ENCODE measurements around the genes RPS6KA4 and NAALADL1.

GRCh38 chr11:64358576-64359449 lies at the start of gene RPS6KA4:
TSS of gene RPS6KA4 (plus strand) at chr11:64359162.
- PRO-cap = bidirectional peak, plus-strand start at chr11:64359182, minus-strand start at chr11:64359085

DNA sequence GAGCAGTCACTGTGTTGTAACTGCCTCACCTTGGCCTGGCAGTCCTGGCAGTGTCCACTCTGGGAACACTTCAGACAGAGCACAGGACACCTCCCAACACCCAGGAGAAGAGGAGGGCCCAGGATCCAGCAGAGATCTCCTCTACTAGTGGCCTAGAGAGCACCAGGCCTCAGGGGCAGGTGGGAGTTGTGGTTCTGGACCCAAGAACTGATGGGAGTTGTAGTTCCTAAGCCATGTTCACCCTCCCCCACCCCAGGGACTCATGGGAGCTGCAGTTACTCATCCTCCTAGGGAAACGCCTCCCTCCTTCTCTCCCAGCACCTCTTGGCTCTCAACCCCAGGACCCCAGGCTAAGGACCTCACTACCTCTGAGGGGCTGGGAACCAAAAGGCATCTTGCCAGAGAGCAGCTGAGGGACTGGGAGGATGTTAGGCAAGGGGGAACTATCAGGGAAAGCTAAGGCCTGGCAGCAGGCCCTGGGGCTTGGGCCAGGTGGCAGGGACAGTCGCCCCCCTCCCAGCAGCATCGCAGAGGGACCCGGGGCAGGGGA lies 28.8 kb downstream of the SLC22A12 start:
- PRO-cap = no peak

- PRO-cap = no peak
These were observed 52.4 kb downstream of the SLC22A12 start for GRCh38 chr11:64642899-64644259.

DNA sequence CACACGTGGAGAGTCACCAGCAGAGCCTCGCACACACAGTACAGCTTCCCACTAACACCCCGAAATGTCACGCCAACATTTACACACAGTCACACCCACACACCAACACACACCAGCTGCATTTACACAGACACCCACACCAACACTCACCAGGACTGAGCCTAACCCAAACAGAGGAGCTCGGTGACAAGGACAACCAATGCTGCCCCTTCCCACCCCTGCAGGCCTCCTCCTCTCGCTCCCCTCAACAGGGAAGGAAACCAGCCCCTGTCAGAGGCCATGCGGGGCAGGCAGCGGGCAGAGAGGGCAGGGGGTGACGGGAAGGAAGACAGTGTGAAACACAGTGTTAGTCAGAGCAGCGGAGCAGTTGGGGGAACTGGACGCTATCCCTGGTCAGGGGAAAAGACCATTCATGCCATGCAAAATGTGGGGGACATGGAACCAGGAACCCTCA lies 47.1 kb downstream of the NRXN2 start:
- PRO-cap = no peak

DNA sequence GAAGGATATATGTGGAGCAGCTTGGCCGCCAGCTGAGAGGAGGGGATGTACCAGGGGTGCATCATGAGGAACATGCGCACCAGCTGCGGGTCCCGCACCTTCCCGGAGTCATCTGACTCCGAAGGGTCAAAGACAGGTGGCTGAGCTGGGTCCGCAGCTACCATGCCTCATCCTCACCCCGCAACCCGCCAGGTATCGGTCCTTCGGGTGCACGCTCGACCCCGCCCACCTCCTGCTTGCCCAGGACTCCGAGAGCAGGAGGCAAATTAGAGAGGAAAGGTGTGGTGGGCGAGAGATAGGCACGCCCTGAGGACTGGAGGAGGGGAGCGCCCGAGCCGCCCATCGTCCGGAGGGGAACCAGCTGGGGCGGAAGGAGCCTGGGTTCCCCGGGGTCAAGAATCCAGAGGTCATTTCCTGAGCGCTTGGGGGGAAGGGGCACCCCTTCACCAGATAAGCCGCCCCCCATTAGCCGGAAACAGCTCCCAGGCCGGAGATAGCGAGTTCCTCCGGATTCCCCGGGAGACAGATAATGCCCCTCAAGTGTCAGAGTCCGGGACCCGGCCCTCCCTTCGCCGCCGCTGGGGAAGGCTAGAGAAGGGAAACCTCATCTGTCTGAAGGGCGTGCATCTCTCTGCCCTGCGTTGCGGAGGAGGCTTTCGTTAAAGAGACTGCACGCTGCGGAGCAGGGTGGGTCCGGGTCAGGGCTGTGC lies 1.8 kb downstream of the RASGRP2 start:
- PRO-cap = no peak

DNA sequence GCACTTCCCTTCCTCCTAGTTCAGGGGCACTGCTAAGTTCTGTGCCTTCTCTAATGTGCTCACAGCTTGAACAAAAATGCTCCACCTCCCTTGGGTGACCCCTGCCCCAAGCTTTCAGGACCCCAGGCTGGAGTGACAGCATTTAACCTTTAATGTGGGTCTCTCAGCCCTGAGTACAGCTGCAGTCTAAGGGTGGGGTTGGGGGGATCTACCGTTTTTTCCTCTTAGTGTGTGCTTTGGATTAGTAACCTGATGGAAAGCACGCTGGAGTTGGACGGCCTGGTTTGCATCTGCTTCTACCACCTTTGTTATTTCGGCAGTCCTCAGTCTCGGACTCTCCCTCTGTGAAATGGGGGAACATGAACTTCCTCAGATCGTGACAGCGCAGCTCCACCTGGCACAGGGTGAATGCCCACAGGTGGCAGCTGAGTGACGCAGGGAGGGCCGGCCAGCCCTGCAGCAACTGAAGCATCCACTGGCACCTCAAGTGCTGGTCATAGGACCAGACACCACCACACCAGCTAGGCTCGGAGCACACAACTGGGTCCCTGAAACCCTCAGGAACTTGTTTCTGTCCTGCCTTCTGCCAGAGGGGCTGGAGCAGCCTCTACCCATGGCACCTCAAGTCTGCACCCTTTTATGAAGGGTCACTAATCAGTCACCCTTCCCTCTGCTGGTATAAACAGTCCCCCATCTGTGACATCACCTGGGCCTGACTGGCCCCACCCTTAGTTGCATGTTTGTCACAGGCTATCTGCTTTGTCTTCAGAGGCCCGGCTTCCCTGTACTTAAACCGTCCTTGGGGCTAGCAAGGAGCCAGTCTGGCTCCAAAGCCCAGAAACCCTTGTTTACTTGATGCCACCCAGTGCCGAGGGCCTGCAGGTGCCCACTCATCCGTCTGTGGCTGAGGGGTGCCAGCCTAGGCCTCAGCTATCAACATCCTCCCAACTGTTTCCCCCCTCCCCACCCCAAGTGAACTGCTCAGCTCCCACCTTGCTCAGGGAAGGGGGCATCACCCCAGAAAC lies 7.4 kb upstream of the CDC42BPG start:
- PRO-cap = no peak

DNA sequence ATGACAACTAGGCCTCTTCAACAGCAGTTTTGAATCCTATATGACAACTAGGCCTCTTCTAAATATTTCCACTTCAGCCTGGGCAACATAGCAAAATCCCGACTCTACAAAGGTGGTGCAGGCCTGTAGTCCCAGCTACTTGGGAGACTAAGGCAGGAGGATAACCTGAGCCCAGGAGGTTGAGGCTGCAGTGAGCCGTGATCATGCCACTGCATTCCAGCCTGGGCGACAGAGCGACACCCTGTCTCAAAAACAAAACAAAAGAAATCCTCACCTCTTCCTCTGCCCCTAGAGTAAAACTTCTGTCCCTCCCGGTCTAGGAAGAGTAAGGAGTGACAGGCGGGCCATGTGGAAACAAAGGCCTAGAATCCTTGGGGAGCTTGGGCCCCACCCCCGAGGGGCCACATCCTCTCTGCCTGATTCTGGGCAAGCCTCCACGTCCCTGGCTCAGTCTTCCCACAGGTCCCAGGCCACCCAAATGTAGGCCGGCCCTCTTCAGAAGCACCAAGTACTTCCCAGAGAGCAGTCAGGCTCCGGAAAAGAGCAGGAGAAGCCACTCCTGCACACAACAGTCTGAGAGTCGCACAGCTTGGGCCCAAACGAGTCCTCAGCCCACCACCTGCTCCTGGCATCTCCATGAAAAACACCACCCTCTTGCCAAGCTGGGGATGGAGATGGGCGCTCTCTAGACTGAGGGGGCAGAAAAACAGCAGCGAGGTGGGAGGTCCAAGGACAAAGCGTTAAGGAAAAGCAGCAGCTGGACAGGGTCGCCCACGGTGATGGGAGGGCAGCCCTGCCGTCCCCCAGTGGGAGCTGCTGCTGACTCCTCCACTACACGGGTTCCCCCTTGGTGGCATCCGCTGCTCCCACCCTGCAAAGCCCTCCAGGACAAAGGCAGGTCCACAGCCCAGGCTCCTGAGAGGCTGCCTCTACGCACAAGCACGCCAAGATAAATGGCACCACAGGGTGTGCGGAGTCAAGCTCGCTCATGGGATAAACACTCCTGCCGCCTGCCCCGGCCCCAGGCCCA lies 15.5 kb downstream of the EHD1 start:
- PRO-cap = no peak

DNA sequence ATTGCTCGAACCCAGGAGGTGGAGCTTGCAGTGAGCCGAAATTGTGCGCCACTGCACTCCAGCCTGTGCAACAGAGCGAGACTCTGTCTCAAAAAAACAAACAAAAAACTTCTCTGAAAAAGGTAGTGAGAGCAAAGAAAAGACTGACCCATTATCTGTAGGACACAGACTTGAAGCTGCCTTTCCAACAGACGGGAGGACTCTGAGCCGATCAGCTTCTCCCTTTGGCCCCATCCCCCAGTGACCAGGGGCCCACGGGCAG lies 3.0 kb downstream of the EHD1 start:
- PRO-cap = no peak

- PRO-cap = no peak
These were observed 16.9 kb downstream of the ATG2A start for GRCh38 chr11:64899913-64900669.

DNA sequence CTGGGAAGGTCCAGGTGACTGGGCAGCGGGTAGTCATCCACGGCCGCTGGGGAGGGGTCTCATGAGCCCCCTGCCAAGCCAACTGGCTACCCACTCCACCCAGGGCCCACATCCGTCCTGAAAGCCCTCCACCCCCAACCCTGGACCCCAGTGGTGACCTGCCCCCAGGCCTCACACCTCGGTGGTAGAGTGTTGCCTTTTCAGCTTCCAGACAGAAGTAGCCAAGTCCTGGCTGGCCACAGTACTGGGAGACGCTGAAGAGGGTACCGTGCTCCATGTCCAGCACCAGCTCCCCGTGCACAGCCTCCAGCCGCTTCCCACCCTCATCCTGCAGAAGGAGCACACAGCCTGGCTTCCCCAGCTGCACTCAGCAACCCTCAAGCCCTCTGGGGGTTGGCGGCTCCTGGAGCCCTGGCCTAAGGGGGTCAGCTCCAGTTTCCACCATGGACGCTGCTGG lies 10.5 kb downstream of the ATG2A start:
- PRO-cap = no peak

DNA sequence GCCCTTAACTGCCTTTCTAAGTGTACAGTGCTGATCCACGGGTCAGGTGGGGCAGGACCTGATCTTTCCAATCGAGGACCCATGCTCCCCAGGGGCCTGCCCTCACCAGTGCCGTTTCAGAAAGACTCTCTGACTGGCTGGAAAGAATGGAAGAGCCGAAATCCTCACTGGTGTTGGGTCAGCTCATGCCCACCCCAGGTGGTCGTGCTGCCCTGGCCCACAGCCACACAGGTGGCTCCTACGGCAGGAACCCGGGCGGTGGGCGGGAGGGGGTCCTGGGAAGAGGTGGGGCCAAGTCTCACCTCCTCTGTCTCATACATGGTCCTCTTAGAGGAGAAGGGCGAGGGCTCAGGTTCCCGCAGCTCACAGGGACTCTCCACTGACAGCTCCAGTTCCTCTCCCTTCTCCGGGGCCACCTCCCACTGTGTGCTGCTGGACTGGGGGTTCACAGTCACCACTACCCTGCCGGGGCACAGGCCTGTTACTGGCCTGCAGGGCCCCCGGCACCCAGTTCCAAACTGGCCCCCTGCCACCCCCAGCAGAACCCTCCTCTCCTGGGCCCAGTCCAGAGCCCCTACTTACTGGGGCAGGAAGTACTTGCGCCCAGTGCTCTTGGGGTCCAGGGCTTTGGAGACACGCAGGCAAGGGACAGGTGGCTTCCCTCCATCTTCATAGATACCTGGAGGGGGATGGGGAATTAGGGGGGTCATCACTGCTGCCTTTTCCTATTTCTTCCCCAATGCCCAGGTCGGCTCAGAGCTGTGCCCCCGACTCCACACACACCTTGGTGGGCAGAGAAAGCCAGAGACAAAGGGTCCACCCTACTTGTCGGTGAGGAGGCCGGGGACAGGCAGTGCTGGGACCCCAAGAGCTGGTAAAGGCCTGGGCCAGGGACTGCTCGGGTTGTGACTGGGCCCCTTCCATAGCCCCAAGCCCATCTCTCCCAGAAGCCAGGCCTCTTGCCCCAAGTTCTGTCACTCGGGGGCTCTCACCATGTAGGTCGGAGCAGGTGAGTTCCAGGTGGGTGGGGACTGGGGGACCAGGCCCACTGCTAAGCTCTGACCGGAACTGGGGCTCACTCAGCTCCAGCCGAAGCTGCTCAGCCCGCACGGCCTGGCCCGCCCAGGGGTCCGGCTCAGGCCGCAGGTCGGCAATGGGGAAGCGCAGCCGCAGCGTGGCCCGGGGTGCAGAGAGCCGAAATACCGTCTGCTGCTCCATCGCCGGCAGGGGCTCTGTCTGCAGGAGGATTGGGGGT lies 7.9 kb downstream of the ATG2A start:
- PRO-cap = no peak

GRCh38 chr11:64911782-64912165 lies 5.2 kb downstream of the ATG2A start:
- PRO-cap = no peak

DNA sequence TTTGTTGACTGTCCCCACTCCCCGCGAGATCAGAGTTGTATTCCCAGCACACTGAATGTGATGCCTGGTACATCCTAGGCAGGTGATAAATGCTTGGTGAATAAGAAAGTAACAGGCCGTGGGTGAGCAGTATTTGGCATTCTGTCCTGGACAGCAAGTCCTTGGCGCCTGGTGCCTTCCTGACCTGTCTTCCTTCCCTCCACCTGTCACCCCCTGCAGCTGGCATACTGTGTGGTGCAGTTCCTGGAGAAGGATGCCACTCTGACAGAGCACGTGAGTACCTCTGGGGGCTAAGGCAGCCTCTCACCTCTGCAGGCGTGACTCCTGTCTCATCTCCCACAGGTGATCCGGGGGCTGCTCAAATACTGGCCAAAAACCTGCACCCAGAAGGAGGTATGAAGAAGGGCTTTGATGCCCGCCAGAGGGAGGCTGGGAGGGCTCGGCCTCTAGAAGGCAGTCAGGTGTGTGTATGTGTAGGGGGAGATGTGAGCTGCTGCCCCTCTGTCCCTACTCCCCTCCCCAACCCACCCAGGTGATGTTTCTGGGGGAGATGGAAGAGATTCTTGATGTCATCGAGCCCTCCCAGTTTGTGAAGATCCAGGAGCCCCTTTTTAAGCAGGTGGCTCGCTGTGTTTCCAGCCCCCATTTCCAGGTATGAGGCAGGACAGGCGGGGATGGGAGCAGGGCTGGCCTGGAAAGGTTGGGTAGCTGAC lies 4.3 kb downstream of the GPHA2 start:
- PRO-cap = no peak

DNA sequence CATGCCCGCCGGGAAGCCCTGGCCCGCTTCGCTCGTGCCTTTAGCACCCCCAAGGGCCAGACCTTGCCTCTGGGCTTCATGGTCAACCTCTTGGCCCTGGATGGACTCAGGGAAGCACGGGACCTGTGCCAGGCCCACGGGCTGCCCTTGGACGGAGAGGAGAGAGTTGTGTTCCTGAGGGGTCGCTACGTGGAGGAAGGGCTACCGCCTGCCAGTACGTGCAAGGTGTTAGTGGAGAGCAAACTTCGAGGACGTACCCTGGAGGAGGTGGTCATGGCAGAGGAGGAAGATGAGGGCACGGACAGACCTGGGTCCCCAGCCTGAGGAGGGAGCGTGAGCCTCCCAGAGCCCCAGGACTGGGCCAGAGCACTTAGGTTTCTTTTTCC lies 3.4 kb downstream of the SAC3D1 start:
- PRO-cap = no peak

GRCh38 chr11:65058382-65058773 lies at the start of gene NAALADL1:
TSS of gene NAALADL1 (minus strand) at chr11:65058553.
- PRO-cap = no peak

DNA sequence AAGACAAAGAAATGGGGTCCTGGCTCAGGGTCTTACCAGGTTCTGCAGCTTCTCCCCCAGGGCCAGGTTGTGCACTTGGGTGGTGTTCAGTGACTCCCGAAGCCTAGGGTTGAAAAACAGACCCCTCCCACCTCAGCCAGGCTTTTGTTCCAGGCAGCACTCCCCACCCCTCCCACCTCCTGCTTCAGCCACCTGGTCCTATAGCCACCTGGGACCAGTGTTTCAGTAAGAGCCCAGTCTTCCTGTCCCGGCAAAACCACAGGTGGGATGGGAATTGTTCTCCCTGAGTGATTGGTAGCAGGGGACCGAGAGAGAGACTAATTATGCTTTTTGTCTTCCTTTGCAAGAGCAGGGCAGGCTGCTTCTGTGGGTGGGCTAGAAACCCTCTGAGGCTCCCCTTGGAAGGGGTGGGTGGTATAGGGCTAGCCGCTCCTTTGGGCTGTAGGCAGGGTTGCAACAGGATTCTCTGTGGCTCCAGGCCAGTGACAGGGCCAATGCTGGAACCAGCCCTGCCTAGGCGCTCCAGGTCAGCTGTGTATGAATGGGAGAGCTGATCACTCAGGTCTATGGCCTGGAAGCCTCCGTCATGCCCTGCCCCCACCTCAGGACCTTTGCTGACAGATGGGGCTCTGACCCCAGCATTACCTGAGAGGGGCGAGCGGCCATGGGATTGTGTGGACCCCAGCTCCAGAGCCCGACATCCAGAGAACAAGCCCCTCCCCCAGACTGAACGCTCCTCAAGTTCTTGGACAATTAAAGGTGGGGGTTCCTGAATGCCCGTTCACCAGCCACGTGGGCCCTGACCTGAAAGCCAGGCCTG lies 8.6 kb upstream of the NAALADL1 start:
- PRO-cap = no peak

- PRO-cap = no peak
These were observed 6.4 kb downstream of the CDCA5 start for GRCh38 chr11:65077388-65077898.

GRCh38 chr11:65114702-65115649 lies 2.5 kb downstream of the ZNHIT2 start:
- PRO-cap = no peak

GRCh38 chr11:65130579-65131152 lies 3.7 kb downstream of the SYVN1 start:
- PRO-cap = no peak

DNA sequence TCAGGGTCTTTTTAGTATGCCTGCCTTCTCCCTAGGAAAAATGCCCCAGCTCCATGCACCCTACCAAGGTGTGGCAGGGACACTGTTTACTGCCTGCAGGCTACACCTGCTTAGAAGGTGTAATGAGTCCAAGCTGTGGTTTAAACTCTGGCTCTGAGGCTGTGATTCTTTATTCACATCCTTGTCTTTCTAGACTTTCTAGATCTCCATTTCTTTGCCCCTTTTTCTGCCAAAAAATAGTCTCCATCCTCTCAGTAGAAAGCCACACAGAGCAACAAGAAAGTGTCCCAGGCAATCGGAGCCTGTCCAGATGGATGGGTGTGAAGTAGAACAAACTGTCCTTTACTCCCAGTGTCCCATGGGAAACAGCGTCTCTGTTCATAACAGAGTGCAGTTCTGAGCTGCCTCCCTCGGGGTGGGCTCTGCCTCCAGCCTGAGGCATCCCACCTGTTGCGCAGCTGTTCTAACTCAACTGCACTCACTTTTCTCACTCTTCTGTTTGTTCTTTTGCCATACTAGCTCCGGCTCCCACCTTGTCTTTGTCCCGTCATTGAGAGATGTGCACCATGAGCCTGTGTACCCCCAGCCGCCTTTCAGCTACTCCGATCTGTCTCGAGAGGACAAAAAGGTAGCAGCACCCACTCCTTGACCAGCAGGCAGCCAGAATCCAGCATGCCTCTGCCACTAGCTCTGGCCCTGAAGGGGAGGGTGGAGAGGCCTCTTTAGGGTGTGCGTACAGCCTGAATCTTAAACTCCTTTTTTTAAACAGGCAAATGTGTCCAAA lies 20.8 kb upstream of the CDC42EP2 start:
- PRO-cap = no peak